GM12892 (cell line): ENCODE measurements around the gene SORCS2.

DNA sequence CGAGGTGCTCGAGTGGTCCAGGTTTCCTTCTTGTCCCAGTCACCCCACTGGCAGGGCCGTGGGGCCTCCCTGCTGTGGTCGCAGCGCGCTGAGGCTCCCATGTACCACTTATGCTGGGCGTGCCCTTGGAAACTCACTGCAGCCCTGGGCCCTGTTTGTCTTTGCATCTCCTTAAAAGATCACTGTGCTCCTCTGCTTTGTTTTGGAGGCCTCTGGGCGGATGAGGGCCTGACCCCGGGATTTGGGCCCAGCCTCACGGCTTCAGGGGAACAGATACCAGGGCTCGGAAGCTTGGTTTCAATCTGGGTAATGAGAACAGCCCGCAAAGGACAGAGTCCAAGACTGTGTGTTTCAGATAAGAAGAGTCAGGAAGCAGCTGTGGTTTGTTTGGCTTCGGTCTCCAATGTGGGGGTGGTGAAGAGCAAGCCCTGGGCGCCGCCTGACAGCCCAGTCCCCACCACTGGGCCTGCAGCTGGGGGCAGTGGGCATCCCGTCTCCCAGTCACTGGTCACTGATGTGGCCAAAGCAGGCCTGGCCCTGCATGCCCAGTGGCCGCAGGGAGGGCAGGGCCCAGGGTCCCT is 9.0 kb downstream of the WFS1 start:
- RRBS = no CpG with 5 or more reads among the region's 17 CpGs

GRCh38 chr4:6763171-6763987 is 19.1 kb upstream of the KIAA0232 start:
- RRBS = no CpG with 5 or more reads among the region's 20 CpGs

GRCh38 chr4:6773014-6773710 is 9.4 kb upstream of the KIAA0232 start:
- RRBS = 100% methylated on average over 1 of the region's 8 CpGs

DNA sequence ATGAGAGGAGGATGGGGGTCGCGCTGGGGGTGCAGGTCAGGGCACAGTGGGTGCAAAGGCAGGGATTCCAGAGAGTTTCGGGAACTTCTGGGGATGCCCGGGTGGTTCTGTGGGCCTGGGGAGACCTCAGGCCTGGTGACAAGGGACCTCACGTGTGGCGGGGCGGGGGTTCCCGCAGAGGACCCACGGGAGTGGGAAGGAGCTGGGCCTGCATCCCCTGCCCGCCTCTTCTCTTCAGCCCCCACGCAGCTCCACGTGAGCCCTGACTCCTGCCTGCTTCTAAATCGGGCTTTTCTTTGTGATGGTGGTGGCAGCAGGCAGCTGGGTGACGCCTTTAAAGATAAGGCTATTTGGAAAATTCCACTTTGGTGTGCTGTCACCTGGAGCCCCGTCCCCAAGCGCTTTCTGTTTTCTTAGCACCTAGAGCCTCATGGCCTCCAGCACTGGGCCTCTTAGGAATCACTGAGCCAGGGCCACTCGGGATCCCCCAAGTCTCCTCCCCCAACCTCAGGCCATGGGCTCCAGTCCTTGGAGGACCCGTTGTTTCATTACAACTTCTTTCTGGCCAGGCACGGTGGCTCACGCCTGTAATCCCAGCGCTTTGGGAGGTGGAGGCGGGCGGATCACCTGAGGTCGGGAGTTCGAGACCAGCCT is 7.1 kb upstream of the TBC1D14 start:
- RRBS = no CpG with 5 or more reads among the region's 25 CpGs

- RRBS = no CpG with 5 or more reads among the region's 6 CpGs
Measured at GRCh38 chr4:6906101-6906646, 3.5 kb upstream of the TBC1D14 start.

DNA sequence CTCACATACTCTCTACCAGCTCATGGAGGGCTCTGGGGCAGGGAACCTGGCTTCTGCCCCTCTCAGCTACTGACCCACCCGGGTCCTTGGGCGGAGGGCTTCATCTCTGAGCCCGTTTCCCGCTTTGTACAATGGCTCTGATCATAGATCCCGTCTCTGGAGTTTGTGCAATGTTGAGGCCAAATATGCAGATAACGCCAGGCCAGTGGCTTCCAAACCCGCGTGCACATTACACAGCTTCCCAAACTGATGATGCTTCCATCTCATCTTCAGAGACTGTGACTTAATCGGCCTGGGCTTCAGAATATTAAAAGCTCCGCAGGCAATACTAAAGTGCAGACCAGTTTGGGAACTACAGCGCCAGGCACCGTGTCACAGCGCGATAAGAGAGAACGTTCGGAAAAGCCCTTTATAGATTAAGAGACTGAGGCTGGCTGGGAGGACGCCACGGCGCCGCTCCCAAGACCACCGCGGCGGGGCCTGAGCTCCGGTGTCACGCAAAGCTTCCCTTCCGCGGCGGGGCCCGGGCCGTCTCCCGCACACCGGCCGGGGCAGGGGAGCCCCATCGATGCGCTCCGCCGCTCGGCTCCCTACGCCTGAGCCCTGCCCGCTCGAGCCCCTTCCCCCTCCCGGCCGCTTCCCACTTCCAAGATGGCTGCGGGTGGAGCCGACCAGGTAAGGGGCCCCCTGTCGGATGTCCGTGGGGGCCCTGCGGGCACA is 635 bp upstream of the TBC1D14 start:
- RRBS = 0% methylated on average over 3 of the region's 48 CpGs

DNA sequence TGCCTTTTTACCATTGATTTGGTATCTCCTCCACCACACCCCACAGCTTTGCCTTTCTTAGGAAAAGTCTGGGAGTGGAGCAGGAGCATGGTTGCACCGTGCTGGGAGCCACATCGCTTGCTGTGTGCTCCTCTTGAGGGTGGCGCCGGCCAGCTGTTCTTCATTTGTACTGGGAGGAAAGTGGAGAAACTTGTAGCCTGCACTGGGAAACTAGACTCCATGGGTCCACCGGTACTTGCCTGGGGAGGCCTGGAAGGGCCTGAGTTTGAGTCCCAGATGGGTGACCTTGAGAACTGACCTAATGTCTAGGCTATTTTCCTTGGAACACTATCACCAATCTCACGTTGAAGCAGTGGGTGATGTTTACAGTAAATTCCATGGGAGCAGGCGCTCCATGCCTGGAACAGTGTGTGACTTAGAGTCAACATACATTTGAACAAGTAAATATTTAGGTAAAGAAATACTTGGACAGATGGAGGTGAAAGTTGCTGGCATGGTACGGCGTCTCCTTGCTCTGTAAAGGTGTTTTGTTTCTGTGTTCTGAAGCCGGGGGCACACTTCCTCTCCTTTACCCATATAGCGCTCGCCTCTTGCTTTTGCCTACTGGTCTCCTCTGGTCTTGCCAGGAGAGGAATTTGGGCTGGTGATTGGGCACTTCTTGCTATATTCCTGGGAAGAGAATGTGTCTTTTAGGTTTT is 47.5 kb downstream of the TBC1D14 start:
- RRBS = 100% methylated on average over 2 of the region's 12 CpGs

DNA sequence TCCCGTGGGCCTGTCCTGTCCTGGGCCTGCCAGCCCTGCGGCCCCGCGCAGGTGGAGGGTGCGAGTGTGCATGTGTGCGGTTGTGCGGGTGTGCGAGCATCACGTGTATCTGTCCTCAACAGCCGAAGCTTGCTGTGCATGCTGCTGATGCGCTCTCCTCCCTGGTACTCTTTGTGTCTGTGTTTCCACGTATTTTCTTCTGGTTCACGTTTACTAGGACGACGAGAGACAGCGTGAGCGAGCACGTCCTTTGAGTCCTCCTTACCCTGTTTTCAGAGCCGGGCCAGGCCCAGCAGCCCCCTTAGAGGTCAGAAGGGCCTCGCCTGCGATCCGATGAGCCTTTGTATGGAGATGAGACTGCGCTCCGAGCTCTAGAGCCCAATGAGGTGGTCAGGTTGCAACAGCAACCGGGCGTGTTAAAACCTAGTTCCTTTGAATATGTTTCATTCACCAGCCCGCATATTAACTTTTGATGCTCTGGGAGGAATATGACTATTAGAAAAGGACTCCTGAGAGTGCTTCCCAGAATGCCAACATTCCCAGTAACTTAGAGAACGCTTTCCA is 55.3 kb downstream of the CCDC96 start:
- RRBS = no CpG with 5 or more reads among the region's 28 CpGs

- RRBS = 71% methylated on average over 2 of the region's 15 CpGs
Measured at GRCh38 chr4:7015260-7016138, 27.3 kb downstream of the CCDC96 start.

DNA sequence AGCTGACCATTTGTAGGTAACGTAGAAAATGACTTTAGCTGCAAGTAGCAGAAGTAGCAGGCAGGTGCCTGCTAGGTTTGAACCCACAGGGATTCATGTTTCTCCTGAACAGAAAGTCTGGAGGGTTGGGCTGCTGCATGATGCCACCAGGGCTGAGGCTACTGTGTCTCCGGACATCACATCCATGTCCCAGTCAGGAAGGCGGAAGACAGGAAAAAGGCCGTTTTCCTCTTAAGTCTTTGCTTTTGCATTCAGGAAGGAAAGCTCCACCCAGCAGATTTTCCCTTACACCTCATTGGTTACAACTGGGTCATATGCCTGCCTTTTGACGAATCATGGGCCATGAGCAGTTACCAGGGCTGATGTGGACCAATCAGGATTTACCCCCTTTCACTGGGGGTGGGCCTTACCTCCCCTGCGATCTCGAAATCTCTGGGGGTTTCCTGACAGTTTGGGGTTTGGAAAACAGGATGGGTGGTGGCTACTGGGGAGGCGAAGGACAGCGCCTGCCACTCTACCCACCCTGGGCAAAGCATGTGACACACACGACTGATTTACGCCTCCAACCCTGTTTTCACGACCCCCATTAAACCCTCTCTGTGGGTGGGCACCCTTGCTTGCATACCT is 52.5 kb upstream of the GRPEL1 start:
- RRBS = no CpG with 5 or more reads among the region's 12 CpGs

GRCh38 chr4:7192234-7192787 is at the start of gene SORCS2:
SORCS2 (plus strand) TSS chr4:7192538.
- RRBS = 2% methylated on average over 38 of the region's 76 CpGs

DNA sequence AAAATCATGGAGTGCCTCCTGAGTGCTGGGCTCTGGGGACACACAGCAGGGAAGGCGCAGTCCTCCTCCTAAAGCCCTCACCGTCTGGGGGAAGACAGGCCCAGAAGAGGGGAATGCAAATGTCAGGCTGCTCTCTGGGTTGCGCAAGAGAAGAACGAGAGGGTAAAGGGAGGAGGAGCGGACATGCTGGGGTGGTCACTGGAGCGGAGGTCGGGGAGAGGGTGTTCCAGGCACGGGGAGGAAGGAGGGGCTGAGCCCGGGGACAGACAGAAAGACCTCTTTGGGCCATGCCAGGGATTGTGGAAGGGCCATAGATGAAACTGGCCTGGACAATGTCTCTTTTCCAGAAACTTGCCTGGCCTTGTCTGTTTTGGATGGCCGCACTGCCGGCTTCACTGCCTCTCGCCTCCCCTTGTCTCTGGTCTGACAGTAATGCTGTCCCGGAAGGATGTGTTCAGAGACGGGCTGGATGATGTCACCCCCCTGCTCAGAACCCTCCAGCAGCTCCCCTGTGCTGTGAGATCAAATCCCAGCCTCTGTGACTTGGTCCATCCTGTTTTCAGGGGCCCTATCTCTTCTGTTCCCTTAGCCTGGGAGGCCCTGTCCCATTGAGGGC is 121.1 kb downstream of the SORCS2 start:
- RRBS = 45% methylated on average over 3 of the region's 14 CpGs

GRCh38 chr4:7324623-7325201 is 110.0 kb downstream of the PSAPL1 start:
- RRBS = no CpG with 5 or more reads among the region's 14 CpGs

DNA sequence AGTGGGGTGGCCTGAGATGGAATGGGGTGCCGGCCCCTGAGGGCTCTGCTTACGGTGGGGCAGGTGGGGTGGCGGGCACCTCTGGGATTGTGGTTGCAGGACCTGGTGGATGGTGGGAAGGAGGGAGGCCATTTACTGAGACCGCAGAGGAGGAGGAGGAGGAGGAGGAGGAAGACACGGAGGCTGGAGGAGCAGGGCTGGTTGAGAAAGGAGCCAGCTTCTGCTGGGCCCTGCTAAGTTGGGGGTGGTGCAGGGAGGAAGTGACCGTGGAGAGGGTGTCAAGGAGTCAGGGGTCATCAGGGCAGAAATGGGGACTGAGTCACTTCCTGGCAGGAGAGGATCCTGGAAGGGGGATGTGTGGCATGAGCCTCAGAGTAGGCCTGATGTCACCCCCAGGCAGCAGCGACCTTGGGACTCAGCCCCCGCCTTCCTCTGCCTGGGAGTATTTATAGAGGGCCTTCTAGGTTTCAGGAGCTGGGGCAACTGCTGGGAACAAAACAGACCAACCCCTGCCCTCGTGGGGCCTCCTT is 213.4 kb upstream of the PSAPL1 start:
- RRBS = no CpG with 5 or more reads among the region's 9 CpGs

- RRBS = 50% methylated on average over 32 of the region's 91 CpGs
Measured at GRCh38 chr4:7938447-7939482, 896 bp downstream of the AFAP1 start.

DNA sequence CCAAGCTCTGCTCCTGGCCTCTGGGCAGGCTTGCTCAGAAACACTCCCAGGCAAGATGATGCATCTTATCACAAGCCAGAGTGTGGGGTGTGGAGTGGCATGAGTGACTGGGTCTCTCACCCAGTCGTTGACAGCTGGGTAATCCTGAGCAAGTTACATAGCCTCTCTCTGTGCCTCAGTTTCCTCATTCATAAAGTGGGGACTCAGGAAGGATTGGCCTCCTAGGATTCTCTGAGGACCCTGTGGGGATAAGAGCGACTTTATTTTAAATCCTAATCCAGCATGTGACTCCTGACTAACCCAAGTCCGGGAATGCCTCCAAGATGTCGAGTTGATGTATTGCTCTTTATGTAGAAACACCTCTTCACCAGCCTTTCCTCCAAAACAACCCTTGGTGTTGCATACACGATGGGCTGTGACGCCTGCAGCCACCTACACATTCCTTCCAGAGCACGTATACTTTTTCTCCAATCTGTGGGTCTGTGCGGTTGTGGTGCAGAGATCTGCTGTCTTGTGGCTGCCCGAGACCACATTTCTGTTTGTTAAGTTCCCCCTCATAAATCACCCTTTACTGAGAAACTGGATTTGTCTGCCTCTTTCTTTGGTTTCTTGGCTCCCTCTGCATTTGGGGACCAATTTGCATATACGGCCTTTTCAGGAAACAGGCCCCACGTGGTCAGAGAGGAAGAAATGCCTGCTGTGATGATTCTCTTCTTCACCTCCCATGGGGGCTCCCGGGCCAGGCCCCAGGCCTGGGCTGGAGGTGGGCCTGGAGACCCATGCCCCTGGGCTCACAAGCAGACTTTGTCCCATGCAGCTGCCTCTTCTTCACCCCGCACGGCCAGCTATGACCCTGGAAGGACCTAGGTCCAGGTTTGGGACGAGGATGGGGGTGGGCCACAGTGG is 21.1 kb upstream of the AFAP1 start:
- RRBS = no CpG with 5 or more reads among the region's 15 CpGs

DNA sequence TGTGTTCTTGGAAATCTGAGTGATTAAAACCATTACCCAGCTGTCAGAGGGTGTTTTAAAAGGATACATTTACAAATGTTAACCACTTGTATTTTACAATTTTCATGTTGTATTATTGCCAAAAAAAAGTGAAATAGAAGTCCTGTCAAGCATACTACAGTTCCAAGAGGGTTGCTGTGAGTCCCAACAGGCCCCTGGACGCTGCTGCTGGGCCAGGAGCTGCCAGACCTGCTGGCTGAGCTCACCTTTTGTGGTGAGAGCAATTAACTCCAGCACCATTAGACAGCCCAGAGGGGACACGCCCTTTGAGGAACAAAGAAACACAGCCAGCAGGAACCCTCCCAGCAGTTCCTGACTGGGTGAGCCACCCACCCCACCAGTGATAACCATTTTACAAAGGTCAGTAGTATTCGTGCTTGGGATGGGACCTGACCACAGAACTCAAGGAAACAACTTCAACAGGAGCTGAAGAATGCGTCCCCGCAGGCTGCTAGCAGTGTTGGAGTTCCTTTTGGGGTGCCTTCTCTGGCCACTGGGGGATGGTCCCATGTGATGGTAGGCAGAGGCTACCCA is 38.8 kb upstream of the AFAP1 start:
- RRBS = no CpG with 5 or more reads among the region's 5 CpGs

GRCh38 chr4:7983150-7983837 is 43.6 kb upstream of the AFAP1 start:
- RRBS = 74% methylated on average over 2 of the region's 30 CpGs

- RRBS = 37% methylated on average over 6 of the region's 22 CpGs
Measured at GRCh38 chr4:8050354-8051103, 108.1 kb downstream of the ABLIM2 start.

DNA sequence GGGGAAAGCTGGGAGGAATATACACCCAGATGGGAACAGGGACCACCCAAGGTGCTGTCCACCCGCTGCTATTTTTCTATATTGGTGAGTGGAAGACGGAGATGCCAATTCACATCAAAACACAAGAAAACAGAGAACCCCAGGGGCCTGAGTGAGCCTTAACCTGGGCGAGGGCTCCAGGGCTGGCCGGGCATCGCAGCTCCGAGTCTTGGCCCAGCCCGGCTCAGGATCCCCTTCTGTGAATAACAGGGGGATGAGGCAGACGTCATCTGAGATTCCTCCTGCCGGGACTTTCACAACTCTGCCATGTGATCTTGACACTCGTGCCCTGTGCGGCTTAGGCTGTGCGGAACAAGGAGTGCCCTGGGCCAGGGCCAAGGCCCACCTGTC is 57.6 kb downstream of the ABLIM2 start:
- RRBS = no CpG with 5 or more reads among the region's 12 CpGs